ENCODE measurements around the genes PSME2, REC8 and TM9SF1.

DNA sequence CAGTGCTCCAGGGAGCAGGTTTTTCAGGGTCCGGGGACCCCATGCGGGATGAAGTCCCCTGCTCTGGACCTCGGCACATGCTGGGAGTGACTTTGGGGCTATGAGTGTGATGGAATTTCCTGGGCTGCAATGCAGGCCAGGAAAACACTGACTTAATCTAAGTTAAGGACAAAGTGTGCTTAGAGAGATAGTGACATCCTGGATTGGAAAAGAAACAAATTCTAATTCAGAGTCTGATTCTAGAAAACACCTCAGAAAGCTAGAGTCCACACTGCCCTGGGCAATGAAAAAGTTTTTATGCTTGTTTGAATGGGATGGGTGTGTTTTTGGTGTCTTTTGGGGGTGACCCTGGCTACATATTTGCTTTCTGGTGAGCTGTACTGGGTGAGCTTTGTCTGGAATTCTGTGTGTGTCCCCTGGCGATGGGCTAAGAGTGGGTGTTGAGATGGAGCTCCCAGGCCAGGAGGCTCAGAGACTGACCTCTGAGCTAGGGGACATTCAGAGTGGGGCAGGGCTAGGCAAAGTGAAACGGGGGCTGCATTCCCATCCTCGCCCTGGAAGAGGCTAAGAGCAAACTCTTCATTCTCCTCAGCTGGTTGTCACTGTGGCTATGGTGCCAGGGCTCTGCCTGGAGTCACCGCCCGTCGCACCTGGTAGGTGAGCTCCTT, 6.4 kb upstream of the MYH6 start:
- PRO-cap, result no peak
CAGE:
- cytosol, long polyA plus RNA, result no peak
- long polyA plus RNA, result no peak
- nucleus, long polyA plus RNA, result no peak

DNA sequence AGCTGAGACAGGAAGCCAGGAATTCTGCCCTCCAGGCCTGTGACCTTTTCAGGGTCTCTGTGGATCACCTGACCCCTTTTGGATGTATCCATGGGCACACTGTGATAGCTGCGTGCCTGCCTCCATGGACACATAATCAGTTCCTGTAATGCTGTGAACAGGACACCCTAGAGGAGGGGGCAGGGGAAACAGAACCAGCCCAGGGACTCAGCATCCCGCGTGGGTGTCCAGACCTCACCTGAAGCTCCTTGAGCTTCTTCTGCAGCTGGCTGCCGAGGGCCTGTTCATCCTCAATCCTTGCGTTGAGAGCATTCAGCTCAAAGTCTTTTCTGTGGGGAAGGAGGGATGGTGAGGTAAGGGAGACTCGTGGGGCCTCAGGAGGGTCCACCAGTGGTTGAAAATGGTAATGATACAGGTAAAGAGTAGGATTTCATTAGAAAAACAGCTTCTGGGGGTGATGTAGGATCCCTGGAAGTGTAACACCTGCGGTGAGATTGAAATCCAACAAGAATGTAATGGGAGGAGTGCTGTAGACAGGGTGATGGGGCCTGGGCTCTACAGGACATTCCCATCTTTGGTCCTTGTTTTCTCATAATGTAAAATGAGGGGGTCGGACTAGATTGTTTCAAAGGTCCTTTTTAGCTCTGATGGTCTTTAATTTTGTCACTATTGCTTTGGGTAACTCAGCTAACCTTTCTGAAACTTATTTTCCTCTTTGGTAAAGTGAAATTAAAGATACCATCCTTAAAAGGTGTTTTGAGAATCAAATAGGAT, 12.8 kb upstream of the MYH6 start:
- PRO-cap, result no peak
CAGE:
- cytosol, long polyA plus RNA, result no peak
- long polyA plus RNA, result no peak
- nucleus, long polyA plus RNA, result no peak

DNA sequence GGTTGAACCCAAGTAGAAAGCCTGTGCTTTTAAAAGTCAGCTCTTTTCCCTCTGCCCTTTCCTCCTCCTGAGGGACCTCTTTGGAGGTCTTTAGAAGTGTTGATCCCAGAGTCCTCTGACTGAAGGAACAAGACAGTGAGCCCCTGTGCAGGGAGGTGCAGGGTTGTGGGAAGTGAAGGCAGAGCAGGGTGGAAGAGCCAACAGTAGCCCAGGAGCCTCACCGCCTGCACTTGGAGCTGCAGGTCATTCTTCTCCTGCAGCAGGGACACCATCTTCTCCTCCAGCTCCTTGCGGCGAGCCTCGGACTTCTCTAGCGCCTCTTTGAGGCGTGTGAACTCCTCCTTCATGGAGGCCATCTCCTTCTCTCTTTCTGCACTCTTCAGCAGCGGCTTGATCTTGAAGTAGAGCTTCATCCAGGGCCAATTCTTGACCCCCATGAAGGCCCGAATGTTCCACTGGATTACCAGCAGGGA, 10.9 kb downstream of the MYH7 start:
- PRO-cap, result no peak
CAGE:
- cytosol, long polyA plus RNA, result no peak
- long polyA plus RNA, result no peak
- nucleus, long polyA plus RNA, result no peak

GRCh38 chr14:23432042-23433492, 2.9 kb downstream of the MYH7 start:
- PRO-cap, result no peak
CAGE:
- cytosol, long polyA plus RNA, result no peak
- long polyA plus RNA, result no peak
- nucleus, long polyA plus RNA, result no peak

DNA sequence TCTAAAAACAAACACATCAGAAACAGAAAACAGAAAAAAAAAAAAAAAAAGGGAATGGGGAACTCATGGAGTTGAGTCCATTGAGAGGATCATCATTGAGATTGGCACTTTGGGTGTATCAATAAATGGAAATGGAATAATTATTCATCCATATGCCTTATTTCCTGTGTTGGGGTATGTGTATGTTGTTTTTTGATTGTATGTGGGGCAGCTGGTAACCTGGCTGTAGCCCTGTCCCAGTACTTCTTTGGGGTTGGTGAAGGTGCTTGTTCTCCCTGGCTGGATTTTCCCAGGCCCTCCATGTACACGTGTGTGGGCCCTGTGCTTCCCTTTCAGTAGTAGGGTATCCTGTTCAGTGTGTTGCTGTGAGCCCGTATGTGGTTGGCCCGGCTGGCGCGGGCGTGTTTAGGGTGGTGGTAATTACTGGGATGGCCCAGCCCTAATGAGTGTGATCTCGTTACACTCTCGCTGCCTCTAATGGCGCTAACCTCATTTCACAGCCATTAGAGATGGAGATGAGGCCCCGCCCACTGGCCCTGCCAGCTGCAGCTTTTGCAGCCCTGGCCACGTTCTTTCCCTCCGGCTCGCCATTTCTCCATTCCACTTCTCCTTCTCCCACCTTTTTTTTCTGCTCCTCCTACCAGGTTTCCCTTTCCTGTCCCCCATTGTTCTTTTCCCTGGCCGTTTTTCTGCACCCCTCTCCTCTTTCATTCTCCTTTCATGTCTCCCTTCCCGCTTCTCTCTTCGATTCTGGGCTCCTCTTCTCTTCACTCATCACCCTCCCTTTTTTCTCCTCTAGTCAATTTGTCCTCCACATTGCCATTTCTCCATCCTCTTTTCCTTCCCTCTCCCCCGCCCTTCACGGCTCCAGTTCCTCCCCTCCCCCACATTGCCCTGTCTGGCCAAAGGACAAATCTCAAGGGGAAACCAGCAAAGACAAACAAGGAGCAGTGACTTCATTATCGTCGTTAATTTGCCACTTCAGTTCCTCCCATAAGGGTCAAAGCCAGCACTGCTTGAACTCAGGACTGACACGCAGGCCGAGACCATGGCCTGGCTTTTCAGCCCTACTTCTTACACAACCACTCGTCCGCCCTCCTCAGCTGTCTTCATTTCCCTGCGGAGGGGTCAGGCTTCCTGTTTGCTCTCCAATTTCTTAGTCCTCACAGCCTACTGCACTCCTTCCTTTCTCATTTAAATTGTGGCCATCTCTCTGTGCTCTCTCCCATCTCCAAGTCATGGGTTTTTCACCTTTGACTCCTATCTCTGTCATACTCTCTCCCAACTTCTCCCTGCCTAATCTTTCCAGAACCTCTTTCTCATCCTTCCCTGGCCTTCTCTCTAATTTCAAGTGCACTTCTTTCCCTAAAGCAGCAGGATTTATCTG, 6.8 kb downstream of the ZFHX2 start:
- PRO-cap, result no peak
CAGE:
- cytosol, long polyA plus RNA, result no peak
- long polyA plus RNA, result no peak
- nucleus, long polyA plus RNA, result no peak

GRCh38 chr14:23561433-23561909, 5.4 kb downstream of the THTPA start:
- PRO-cap, result no peak
CAGE:
- cytosol, long polyA plus RNA, result no peak
- long polyA plus RNA, result no peak
- nucleus, long polyA plus RNA, result no peak

DNA sequence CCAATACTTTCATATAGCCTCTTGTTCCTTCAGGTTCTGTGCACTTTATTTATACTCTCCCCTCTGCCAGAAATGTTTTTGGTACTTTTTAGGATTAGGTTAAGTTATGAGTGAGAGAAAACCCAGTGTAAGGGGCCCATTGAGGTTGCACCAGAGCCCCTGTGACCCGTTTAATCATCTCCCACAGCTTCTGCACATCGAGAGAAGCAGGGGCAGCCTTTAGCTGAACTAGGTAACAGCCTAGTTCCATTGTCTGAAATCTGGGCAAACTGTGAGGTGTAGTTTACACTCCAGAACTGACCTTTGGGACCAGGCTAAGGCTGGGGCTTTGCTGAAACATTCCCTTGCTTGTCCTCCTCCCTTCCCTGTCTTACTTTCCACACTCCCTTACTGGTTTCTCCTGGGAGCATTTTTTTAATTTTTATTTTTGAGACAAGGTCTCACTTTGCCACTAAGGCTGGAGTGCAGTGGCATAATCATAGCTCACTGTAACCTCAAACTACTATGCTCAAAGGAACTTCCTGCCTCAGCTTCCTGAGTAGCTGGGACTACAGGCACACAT, 26.0 kb upstream of the DHRS2 start:
- PRO-cap, result no peak
CAGE:
- cytosol, long polyA plus RNA, result no peak
- long polyA plus RNA, result no peak
- nucleus, long polyA plus RNA, result no peak

GRCh38 chr14:23612677-23613032, 23.5 kb upstream of the DHRS2 start:
- PRO-cap, result no peak
CAGE:
- cytosol, long polyA plus RNA, result no peak
- long polyA plus RNA, result no peak
- nucleus, long polyA plus RNA, result no peak

DNA sequence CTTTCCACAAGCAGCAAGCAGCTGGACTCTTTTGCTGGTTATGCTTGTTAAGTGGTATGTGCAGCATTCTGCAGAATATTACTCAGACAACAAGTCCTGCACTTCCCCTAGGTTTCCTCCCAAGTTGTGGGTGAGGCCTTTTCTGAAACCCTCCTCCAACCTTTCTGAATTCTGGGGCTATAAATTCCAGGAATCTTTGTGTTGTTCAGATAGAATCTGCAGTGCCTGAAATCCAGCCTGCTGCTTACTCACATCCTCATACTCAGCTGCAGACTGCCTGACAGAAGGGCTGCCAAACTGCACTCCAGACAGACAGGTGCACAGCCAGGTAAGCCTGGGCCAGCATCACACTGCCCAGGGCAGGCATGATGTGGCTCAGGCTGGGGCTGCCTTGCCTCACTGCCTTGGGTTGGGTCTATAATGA, 6.2 kb upstream of the DHRS2 start:
- PRO-cap, result no peak
CAGE:
- cytosol, long polyA plus RNA, result no peak
- long polyA plus RNA, result no peak
- nucleus, long polyA plus RNA, result no peak

DNA sequence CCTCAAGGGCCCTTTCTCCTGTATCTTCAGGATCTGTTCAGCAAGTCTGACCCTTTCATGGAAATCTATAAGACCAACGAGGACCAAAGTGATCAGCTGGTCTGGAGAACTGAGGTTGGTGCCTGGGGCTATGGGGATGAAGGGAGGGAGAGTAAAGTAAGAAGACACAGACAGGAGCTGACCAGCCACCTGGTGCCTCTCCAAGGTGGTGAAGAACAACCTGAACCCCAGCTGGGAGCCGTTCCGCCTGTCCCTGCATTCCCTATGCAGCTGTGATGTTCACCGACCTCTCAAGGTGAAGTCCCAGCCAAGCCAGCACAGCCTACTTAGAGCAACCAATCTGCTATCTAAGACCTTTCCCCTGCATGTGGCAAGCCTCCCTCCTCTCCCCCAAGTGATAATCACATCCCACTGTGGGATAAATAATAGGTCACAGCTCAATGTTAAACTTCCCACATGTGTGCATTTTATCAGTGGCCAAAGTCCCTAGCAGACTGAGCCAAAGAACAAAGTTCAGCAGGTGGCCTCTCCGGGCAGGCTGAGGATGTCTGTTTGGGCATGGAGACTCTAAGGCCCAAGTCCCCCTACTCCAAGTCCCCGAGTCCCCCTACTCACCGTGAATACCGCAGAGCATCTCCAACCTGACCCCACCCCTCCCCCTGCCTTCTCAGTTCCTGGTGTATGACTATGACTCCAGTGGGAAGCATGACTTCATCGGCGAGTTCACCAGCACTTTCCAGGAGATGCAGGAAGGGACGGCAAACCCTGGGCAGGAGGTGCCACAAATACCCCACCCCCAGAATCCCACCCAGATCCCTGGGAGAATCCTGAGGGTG, 3.4 kb downstream of the CPNE6 start:
- PRO-cap, result no peak
CAGE:
- cytosol, long polyA plus RNA, result no peak
- long polyA plus RNA, result no peak
- nucleus, long polyA plus RNA, result no peak

DNA sequence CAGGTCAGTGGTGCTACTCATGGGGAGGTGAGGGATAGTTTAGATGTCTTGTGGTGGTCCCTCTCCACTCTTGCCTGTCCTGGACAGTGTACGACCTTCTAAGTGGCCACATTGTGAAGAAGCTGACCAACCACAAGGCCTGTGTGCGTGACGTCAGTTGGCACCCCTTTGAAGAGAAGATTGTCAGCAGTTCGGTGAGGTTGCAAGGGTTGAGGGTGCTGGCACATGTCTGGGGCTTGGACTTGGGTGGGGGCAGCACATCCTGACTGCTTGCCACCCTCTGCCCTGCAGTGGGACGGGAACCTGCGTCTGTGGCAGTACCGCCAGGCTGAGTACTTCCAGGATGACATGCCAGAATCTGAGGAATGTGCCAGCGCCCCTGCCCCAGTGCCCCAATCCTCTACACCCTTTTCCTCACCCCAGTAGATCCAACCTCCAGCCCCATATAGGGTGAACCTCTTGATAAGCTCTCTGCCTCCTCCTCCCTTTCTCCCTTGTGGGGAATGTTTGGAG, 7.5 kb upstream of the FITM1 start:
- PRO-cap, result no peak
CAGE:
- cytosol, long polyA plus RNA, result no peak
- long polyA plus RNA, result no peak
- nucleus, long polyA plus RNA, result no peak

GRCh38 chr14:24145321-24145767, 1.1 kb downstream of the PSME2 start:
- PRO-cap, result no peak
CAGE:
- cytosol, long polyA plus RNA, result no peak
- long polyA plus RNA, result no peak
- nucleus, long polyA plus RNA, result no peak

- PRO-cap, result bidirectional peak, plus-strand start at chr14:24146750, minus-strand start at chr14:24146609; bidirectional peak, plus-strand start at chr14:24147520, minus-strand start at chr14:24147240
CAGE:
- cytosol, long polyA plus RNA, result start-site peak on the minus strand at chr14:24146550-24146647, 1,796 and 1,753 reads in 2 replicates
- long polyA plus RNA, result start-site peak on the minus strand at chr14:24146603-24146645, 422 and 298 reads in 2 replicates
- nucleus, long polyA plus RNA, result start-site peak on the minus strand at chr14:24146550-24146664, 1,129 and 3,871 reads in 2 replicates
Measured at GRCh38 chr14:24146461-24147415, at the start of gene PSME2. Gene PSME2 (minus strand): TSS chr14:24146610.

DNA sequence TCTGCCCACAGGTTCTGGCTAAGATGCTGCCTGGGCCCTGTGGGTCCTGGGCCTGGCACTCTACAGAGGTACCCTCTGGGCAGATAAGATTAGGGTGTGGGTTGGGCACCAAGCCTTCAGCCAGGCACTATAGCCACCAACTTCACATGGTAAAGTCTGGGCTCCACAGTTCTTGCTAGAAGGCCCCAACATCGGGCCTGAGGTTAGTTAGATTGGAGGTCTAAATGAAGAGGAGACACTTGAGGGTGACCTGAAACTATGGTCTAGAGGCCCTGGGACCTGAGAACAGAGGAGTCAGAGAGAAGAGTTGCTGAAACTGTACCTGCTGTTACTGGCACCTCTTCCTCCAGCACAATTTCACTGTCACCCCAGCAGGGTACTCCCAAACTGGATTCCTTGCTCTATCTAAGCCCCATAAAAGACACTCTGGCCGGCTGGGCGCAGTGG, 5.2 kb upstream of the REC8 start:
- PRO-cap, result no peak
CAGE:
- cytosol, long polyA plus RNA, result no peak
- long polyA plus RNA, result no peak
- nucleus, long polyA plus RNA, result no peak

DNA sequence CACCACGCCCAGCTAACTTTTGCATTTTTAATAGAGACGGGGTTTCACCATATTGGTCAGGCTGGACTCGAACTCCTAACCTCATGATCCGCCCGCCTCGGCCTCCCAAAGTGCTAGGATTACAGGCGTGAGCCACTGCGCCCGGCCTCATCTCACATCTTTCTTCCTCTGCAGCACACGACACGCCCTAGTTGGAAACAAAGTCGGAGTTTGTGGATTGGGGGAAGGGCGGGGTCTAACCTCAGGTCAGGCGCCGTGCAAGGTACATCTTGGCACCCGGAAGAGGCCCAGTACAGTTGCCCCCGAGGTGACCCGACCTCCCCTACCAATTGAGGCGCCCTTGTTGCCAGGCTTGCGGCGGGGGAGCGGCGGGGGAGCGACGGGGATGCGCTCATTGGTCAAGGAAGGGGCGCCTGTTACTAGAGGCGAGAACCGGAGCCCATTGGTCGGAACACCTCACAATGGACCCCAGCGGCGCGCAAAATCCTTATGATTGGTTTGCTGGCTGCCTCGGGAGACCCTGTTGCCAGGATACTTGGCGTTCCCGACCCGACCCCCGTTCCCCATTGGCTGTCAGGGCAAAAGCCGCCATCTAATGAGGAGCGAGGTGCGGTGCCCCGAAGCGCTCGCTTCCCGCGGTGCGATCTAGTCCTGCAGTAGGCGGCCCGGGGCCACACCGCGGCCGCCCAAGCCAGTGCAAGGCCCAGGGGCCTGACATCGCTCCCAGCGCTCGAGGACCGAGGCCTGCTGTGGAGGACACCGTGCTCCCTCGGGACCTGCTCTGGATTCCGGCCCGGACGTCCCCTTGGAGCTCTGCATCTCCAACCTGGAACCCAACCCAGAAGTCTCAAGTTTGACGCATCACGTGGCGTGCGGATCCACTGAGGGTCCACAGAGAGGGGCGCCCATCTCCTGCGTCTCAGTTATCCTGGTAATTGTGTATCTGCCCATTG, at the start of gene REC8:
REC8 (plus strand) TSS at position 646 of the 953 bp plus-strand sequence.
- PRO-cap, result no peak
CAGE:
- cytosol, long polyA plus RNA, result no peak
- long polyA plus RNA, result no peak
- nucleus, long polyA plus RNA, result no peak

GRCh38 chr14:24172388-24172827, 528 bp downstream of the REC8 start:
- PRO-cap, result no peak
CAGE:
- cytosol, long polyA plus RNA, result no peak
- long polyA plus RNA, result no peak
- nucleus, long polyA plus RNA, result no peak

GRCh38 chr14:24177614-24178109, 5.8 kb downstream of the REC8 start:
- PRO-cap, result no peak
CAGE:
- cytosol, long polyA plus RNA, result no peak
- long polyA plus RNA, result no peak
- nucleus, long polyA plus RNA, result no peak

- PRO-cap, result no peak
CAGE:
- cytosol, long polyA plus RNA, result no peak
- long polyA plus RNA, result no peak
- nucleus, long polyA plus RNA, result no peak
Measured at GRCh38 chr14:24185638-24186458, 2.8 kb downstream of the IPO4 start.

DNA sequence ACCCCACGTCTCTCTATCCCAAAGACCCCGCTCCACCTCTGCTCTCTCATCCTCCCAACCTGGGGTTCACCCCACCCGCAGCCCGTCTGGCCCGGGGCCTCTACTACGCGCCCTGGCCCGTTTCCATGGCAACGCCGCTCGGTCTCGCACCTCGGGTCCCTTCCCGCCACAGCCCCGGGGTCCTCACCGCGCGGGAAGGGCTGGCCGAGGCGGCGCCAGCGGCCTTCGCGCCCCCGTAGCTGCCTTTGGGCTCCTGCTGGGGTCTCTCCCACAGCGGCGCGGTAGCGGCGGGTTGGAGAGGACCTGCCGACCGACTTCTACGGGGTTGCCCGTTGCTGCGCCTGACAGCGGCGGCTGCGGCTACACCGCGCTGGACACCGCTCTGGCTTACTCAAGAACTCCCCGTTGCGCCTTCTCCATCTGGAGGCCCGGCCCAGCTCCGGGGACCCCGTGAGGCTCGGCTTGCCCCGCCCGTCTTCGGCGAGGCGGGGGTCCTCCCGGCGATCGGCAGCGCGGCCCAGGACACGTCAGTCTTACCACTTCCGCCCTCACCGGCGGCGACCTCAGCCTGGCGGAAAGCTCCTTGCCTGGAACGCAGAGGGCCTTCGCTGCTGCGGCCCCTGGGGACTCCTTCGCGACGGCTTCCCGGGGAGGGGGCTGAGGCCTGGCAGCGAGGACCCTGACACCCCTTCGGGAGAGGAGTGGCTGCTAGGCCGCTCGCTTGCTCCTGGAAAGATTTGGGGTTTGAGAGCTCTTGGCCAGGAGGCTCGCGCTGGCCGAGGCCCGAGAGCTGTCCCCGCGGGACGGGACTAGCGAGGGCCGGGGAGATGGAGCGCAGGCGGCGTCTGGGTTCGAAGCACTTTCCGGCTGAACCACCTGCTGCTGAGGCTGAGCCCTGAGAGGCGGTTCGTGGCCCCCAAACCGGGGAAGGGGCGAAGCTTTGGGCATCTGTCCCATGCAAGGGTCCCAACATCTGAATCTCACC, at the start of gene TM9SF1:
TM9SF1 (minus strand) TSS at position 283 of the 985 bp plus-strand sequence.
- PRO-cap, result bidirectional peak, plus-strand start at position 644 of the sequence, minus-strand start at position 529 of the sequence; bidirectional peak, plus-strand start at position 760 of the sequence, minus-strand start at position 811 of the sequence
CAGE:
- cytosol, long polyA plus RNA, result start-site peak on the minus strand centred at position 299 of the sequence, 45 bp wide, 623 and 1,080 reads in 2 replicates; start-site peak on the minus strand centred at position 475 of the sequence, 109 bp wide, 540 and 979 reads in 2 replicates
- long polyA plus RNA, result no peak
- nucleus, long polyA plus RNA, result start-site peak on the minus strand centred at position 312 of the sequence, 64 bp wide, 832 and 1,600 reads in 2 replicates; start-site peak on the minus strand centred at position 467 of the sequence, 106 bp wide, 270 and 427 reads in 2 replicates

GRCh38 chr14:24196144-24196422, 842 bp upstream of the TM9SF1 start:
- PRO-cap, result no peak
CAGE:
- cytosol, long polyA plus RNA, result no peak
- long polyA plus RNA, result no peak
- nucleus, long polyA plus RNA, result no peak

All from A549 (cell line).